SJSA1 (cell line): ENCODE measurements around the gene COMMD6.

DNA sequence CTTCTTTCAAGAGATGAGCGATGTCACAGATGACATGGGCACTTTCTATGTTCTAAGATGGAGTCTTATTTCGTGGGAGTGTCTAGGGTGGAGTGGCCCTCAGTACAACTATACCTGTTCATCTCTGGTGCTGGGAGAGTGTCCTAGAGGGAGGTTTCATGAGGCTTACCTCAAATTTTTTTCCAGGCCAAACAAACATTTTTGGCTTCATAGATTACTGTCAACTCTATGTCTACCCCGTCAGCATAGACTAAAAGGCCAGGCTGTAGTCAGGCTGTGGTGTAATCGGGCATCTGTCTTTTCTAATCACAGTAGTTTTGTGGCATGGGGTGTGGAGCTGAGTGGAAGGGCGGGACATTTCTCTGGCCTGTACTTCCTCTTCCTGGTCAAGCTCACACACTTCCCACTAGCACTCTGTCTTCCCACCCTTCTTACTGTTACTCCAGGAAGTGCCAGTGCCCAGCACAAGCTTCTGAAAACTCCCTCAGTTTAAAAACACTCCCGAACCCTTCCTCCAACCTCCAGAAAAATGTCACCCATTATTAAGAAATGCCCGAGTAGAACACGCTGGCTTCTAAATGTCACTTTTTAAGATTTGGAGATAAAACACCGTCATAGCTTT lies 229.7 kb downstream of the KLF5 start:
- RAMPAGE, long total RNA, result no peak

GRCh38 chr13:73427984-73428623 lies 369.3 kb downstream of the KLF5 start:
- RAMPAGE, long total RNA, result no peak

DNA sequence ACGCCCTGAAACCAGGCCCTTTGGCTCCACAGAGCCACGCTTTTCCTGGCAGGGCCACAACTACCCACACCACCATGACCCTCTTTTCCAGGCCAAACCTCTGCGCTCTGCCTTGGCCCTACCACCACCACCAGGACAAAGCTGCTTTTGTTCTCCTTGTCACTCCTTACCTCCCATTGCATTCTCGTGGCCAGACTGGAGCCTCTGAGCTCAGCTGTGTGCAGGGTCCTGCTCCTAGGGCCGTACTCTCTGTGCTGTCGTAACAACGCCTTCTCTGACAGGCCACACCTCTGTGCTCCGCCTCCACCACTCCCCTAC lies 602.8 kb downstream of the KLF5 start:
- RAMPAGE, long total RNA, result no peak

GRCh38 chr13:73967751-73968427 lies 909.1 kb downstream of the KLF5 start:
- RAMPAGE, long total RNA, result no peak

GRCh38 chr13:74047907-74048089 lies 989.0 kb downstream of the KLF5 start:
- RAMPAGE, long total RNA, result no peak

GRCh38 chr13:74168041-74168401 lies 1109.2 kb downstream of the KLF5 start:
- RAMPAGE, long total RNA, result no peak

DNA sequence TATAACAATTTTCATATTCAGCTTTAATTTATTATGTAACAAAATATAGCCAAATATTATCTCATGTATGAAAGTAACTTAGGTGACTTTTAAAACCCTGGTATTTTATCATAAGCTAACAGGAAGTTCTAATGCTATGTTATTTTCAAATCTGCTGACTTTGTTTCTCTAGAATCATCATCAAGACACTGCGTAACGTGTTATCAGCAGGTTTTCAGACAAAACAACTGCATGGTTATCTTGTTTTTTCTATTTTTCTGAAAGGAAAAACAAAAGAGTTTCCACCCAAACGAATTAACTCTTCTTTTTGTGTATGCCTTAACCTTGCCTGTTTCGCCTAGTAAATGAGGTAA lies 156.3 kb downstream of the TBC1D4 start:
- RAMPAGE, long total RNA, result no peak

- RAMPAGE, long total RNA, result no peak
These were observed 155.6 kb downstream of the TBC1D4 start for GRCh38 chr13:75326061-75327105.

DNA sequence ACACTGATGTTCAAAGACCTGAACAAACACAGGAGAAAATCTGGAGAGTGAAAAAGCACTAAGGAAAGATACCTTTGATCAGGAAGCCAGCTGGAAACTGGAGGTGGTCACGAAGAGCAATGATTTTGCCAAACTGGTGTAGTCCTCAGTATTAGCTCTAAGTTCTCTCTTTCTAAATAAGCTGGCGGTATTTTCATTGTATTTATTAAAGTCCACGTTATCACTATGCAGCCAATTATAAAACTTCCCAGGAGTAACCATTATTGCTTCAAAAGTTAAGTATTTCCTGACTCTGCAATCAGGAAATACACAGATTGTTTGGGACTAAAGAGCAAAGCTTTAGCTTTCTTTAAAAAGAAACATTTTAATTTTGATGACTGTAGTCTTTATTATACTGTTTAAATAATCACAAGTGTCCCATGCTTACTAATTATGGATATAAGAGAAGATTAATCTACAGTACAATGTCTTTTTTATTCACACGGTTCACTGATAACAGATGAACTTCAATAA lies 115.1 kb downstream of the TBC1D4 start:
- RAMPAGE, long total RNA, result no peak

GRCh38 chr13:75481648-75481814 lies 438 bp downstream of the TBC1D4 start:
- RAMPAGE, long total RNA, result no peak

- RAMPAGE, long total RNA, result start-site peak on the minus strand at chr13:75537817-75537858, 1,735 and 1,289 reads in 2 replicates
These were observed at the start of gene COMMD6 for GRCh38 chr13:75537282-75537973. TSS of gene COMMD6 (minus strand) at chr13:75537841.

- RAMPAGE, long total RNA, result no peak
These were observed 79.4 kb downstream of the LMO7 start for GRCh38 chr13:75715494-75715973.

DNA sequence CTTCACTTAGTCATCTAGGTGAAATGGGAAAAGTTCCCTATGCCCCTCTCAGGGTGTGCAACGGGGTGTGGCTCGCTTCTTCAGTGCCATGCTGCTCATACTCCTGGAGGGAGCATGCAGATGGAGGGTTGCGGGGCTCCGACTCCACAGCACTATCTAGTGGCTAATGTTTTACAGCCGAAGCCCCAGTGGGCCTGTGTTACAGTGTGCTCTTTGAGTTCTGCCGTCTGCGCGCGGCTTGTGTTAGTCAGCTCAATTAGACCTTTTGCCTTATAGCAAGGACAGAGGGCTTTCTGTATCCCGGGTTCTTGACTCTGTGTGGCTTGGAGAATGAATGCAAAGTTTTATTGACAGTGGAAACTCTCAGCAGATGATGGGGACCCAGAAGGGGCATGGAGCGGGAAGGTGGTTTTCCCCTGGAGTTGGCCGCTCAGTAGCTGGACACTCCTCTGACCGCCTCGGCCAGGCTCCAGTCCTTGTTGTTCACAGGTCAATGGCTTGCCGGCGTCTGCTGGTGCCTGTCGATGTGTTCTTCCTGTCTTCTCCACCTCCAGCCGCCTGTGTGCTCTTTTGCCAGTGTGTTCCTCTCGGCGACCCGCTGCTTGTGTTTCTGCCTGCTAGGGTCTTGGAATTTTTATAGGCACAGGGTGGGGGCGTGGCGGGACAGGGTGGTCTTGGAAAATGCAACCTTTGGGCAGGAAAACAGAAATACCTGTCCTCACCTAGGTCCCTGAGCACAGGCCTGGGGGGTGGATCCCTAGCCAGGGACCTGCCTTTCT lies 383.5 kb downstream of the LMO7 start:
- RAMPAGE, long total RNA, result no peak

GRCh38 chr13:76824155-76824492 lies 62.1 kb downstream of the KCTD12 start:
- RAMPAGE, long total RNA, result no peak

DNA sequence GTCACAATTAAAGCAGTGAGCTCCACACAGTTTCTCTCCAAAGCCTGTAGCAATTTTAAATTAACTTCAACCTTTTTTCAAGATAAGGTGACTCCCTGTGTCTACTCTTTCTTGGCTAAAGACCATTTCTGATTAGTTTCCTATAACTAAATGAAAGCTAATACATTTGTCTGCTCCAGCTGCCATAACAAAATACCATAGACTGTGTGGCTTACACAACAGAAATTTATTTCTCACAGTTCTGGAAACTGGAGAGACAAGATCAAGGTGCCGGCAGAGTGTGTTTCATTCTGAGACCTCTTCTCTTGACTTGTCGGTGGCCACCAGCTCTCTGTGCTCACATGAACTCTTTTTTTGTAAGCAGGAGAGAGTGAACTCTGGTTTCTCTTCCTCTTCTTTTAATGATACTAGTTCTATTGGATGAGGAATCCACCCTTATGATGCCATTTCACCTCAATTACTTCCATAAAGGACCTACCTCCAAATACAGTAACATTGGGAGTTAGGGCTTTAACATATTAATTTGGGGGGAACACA lies 11.8 kb downstream of the KCTD12 start:
- RAMPAGE, long total RNA, result no peak

DNA sequence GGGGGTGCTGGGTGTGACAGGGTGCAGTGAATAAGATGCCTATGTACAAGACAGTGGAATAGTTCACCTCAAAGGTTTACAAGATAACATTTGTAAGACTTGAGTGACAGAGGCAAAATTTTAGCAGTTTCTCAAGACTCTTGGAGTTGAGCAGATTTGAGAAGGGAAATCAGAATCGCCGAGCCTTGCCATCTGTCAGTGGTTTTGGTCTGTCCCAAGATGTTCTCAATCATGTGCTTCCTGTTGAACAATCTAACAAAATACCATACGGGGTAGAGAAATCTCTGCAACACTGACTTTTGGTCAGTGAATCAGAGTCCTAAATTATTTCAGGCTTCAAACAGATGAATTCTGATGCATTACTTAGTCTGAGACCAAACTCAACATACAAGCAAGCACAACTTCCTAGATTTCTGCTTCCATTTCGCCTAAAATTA lies 3.8 kb downstream of the KCTD12 start:
- RAMPAGE, long total RNA, result no peak

GRCh38 chr13:76999348-76999896 lies 7.5 kb downstream of the CLN5 start:
- RAMPAGE, long total RNA, result no peak

- RAMPAGE, long total RNA, result no peak
These were observed 4.7 kb downstream of the FBXL3 start for GRCh38 chr13:77022260-77022682.

GRCh38 chr13:77149643-77150390 lies 122.9 kb upstream of the FBXL3 start:
- RAMPAGE, long total RNA, result no peak

DNA sequence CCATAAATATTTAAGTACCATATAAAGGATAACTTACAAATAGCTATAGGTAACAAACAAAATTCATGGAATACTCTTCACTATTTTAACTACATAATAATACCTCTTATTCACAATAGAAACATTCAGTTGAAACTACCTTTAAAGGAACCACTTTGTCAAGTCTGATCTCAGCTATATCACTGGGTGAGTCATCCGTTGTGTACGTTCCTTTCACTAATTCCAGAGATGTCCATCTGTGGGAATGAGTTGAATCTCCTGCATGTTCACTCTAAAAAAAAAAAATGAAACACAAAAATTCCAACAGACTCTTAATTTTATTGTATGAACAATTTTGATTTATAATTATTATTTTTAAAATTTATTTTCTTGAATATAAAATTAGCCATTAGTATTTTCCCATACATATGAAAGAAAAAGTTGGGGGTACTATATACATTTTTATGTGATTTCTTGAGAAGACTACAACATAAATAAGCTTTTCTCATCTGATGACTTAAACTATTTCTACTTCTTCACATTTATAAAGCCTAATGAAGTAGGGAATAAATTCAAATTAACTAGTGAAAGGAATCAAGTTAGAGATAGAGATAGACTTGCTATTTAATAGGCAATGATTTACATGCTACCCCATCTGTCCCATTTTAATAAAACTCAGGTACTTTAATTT lies 149.5 kb upstream of the FBXL3 start:
- RAMPAGE, long total RNA, result no peak